ENCODE results near the genes C2CD2 and ZBTB21.

DNA sequence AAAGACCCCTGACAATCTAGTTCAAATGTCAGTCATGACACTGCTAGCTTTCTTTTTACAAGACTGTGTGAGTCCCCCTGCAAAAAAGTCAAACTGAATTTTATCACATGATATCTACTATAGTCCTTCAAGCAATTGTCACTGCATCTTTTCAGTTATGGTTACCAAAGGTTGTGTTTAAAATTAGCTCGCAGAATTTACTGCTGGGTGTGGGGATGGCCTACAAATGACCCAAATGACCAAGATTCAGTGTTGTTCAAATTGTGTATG lies 57.3 kb upstream of the TMPRSS2 start:
- PRO-cap, result no peak

DNA sequence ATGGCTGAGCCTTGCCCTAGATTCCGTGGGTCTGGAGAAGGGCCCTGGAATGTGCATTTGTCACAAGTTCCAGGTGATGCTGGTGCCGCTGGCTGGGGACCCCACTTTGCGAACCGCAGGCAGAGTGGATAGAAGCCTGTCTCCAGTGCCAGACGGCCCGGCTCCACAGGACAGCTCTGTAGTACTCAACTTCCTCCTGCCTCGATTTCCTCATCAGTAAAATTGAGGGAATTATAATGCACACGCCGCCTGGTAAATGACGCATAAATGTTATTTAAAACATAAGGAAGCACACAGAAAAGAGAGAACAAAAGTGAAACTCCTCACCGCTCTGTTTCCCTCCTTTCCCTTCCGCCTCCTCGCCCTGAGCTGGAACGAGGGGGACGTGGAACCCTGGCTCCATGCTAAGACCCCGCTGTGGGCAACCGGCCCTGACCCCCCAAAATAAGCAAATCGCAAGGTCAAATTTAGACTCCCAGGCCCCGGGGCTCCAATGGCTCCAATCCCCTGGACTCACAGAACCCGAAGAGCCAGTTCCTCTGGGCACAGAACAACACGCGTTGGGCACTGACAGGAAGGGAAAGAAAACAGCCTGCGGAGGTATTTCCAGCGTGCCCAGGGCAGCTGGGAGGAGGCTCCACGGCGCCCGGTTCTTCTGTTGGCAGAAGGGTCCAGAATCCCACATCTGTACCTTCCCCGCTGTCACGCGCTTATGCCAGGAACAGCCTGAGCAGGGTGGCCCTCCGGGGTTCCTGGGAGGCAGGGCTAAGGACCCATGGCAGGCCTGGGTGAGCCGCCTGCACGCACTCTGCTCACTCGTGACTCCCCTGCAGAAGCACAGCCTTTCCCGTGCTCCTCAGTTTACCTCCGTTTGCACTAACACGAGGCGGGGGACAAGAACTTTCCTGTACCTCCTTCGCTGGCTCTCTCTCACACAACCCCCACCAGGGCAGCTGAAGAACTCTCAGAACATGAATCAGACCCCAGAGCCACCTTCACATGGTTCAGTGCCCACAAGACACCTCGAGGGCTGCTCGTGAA lies 85.6 kb downstream of the RIPK4 start:
- PRO-cap, result no peak

GRCh38 chr21:41751356-41752347 lies 15.2 kb downstream of the RIPK4 start:
- PRO-cap, result no peak

DNA sequence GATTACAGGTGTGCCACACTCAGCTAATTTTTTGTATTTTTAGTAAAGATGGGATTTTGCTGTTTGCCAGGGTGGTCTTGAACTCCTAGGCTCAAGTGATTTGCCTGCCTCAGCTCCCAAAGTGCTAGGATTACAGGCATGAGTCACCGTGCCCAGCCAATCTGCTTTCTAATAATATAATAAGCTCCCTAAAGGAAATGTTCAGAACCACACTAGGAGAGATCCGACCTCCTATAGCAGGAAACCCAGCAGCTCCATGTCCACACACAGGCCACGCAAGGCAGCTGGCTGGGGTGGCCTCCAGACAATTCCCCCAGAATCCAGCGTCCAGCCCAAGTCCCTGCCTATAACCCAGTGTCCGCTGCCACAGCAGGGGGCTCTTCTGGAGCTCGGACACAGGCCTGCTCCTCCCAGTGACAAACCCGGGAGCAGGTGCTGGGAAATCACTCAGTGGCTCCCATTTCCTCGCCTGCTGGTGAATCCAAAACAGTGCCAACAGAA lies 7.6 kb downstream of the RIPK4 start:
- PRO-cap, result no peak

DNA sequence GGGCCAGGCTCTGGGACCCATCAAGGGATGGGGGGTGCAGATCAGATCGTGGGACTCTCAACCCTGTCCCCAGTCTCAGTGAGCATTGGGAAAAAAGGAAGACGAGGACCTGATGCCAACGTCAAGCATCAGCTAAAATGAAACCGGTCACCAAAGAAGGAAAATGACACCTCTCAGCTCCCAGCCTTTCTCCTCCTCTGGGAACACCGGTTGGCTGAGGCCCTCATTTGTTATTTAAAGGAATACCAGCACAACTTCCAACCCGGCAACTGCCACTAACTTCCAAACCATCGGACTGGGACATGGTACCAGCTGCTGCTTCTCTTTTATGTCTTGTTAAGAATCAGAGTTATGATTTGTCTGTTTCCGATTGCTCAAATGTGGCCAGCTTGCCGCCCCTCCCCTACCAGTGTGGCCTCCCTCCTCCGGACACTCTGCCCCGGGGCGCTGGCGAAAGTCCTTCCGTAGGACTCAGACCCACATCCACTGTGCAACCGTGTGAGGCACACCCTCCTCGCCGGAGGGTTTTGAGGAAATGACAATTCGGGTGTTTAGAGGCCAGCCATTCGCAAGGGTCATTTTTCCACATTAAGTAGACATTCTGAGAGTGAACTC lies 5.7 kb downstream of the RIPK4 start:
- PRO-cap, result no peak

GRCh38 chr21:41764529-41765196 lies 2.2 kb downstream of the RIPK4 start:
- PRO-cap, result no peak

GRCh38 chr21:41778183-41778654 lies 11.4 kb upstream of the RIPK4 start:
- PRO-cap, result no peak

- PRO-cap, result no peak
Measured at GRCh38 chr21:41779186-41779857, 12.5 kb upstream of the RIPK4 start.

- PRO-cap, result no peak
Measured at GRCh38 chr21:41906725-41907477, 27.8 kb upstream of the PRDM15 start.

DNA sequence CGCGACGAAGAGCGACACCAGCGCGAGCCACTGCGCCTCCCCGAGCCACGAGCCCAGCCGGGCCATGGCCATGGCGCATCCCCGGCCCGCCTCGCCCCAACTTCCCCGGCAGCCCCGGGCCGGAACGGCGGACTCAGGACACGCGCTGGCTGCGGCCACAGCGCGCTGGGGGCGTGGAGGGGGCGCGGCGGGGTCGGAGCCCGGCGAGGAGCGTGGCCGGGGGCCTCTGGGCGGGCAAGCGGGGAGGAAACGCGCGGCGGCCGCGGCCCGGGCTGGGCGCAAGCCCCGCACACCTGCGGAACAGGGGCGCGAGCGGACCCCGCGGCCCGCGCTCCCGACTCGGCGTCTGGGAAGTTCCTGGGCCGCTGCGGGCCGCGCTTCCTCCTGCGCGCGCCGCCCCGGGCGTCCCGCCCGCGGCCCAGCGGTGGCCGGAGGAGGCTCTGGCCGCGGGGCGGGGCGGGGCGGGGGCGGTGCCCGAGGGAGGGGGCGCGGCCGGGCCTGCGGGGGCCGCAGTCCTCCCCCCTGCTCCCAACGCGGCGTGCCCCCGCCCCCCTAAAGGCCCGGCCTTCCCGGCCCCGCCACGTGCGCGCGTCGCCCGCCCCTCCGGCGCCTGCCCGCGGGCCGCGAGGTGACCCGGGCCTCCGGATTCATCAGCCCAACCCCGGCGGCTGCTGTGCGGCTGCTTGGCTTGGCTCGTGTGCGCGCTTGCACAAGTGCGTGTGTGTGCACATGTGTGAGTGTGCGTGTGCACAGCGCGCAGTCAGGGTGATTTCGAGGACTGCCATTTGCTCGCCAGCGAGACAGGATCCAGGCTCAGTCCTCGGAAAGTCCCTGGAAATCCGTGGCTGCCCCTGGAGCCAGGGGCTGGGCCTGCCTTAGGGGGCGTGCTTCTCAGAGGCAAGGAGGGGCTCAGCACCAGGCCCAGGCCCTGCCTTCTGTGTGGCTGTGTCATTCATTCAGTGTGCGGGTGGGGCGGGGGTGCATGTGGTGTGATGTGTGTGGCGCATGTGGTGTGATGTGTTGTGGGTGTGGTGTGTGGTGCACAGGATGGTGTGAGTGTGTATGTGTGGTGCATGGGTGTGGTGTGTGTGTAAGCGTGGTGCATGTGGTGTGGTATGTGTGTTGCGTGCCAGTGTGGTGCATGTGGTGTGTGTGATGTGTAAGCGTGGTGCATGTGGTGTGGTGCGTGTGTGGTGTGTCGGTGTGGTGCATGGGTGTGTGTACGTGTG lies at the start of gene C2CD2:
C2CD2 (minus strand) TSS at position 442 of the 1,229 bp plus-strand sequence.
- PRO-cap, result unidirectional peak, minus-strand start at position 409 of the sequence

GRCh38 chr21:42009796-42010453 lies at the start of gene ZBTB21:
ZBTB21 (minus strand) TSS chr21:42010360.
- PRO-cap, result bidirectional peak, plus-strand start at chr21:42010097, minus-strand start at chr21:42009948; bidirectional peak, plus-strand start at chr21:42010487, minus-strand start at chr21:42010348

DNA sequence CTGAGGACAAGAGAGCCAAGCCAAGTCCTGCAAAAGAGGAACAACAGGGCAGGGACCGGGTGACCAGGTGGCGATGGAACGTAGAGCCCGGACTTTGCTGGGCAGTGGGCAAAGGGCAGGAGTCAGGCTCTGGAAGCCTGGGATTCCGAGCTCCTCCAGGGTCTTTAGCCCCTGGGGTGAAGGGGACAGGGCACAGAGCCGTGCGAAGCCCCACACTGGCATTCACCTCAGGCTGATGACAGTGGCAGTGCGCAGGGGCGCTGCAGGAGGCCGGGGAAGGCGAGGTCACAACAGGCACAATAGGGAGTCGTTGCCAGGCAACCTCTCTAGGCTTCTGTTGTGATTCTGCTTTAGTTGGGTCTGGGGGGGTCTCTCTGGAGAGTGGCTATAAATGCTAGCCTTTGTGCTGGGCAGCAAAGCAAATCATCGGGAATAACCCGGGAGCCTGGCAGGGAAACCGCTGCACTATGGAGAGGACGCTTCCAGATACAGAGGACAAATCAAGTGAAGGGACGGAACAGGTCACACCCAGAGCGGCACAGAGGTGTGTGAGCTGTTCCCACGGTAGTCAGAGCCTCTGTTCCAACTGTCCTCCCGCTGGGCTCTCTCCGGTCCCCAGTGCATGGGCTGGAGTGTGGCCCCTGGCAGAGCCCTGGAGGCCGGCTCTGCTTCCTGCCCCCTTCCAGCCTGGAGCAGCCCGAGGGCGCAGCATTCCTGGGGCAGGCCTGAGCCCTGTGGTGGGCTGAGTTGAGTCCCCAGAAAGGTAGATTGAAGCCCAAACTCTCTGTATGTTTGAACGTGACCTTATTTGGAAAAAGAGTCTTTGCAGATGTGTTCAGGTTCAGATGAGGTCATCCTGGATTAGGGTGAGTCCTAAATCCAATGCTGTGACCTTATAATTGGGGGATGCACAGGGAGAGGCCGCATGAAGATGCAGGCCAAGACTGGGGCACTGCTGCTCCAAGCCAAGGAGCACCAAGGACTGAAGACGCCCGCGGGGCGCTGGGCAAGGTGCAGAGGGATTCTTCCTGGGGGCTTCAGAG lies 11.8 kb upstream of the ZBTB21 start:
- PRO-cap, result no peak

DNA sequence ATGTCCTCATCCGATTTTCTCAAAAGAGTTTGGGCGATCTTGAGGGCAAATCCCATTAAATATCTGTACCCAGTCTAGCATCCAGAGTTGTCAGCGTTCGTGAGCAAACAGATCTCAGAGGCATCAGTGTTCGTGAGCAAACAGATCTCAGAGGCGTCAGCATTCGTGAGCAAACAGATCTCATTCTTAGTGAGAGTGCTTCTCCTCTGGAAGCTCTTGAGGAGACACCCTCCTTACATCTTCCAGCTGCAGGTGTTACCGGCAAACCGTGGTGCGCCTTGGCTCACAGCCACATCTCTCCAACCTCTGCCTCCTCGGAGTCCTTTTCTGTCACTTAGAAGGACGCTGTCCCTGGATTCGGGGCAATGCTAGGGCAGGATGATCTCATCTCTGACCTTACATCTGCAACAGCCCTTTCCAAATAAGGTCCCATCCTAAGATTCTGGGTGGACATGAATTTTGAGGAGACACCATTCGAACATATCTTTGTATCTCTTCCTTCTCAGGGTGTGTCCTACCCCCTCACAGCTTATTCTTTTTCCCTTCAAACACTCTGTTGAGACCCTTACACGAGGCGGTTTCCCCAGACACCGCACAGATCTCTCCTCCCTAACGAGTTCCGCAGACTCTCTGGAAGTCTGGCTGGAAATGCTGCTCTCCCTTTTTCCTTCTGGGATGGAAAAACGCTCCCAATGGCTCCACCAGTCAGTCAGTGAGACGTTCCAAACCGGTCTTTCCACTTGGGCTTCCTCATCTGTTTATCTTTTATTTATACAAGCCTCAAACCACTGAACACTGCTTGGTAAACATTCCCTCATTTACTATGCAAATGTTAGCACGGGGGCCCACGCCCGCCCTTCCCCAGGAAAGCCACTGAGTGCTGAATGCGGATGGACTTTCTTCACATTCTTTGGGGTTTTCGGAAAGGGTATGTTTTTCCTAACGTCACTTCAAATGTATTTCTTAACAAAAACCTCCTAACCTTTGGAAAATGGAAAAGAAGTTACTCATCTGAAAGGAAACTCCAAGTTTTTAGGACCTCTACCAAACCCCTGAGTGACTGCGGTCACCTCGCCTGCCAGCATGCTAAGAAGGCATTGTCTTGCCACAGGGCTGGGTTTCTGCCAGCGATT lies 14.4 kb upstream of the UMODL1 start:
- PRO-cap, result unidirectional peak, minus-strand start at position 742 of the sequence

- PRO-cap, result no peak
Measured at GRCh38 chr21:42058882-42059328, 12.2 kb upstream of the UMODL1 start.

DNA sequence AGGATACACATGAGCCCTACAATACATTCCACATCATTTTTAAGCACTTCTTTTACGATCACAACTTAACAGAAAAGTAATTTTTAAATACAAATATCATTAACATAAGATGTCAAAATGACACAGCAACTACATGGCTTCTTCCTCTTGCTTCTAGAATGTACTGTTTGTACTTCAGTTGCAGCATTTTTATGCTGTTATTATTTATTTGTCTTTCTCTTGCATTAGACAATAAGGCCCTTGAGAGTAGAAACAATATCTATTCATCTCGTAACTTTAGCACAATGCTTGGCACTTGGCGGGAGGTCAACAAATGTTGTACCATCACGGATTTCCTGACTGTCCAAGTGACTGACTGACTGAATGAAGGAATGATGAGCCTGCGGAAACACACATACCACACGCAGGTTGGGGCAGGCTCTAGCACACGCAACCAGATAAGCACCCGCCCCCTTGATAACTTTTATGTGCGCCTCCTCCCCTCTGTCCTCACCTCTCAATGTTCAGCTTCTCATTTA lies 48.0 kb upstream of the ABCG1 start:
- PRO-cap, result no peak

DNA sequence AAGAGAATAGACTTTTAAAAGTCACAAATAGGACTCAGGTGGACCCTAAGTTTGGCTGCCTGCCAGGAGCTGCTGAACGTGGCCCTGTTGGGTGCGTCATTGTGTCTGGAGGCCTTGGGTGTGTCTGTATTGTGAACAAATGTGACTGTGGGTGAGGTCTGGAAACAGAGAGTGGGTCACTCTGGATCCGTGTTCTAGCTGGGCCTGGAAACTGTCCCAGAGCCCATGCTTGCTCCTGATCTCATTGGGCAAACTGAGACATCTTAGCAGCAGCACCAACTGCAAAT lies 47.6 kb upstream of the ABCG1 start:
- PRO-cap, result no peak

DNA sequence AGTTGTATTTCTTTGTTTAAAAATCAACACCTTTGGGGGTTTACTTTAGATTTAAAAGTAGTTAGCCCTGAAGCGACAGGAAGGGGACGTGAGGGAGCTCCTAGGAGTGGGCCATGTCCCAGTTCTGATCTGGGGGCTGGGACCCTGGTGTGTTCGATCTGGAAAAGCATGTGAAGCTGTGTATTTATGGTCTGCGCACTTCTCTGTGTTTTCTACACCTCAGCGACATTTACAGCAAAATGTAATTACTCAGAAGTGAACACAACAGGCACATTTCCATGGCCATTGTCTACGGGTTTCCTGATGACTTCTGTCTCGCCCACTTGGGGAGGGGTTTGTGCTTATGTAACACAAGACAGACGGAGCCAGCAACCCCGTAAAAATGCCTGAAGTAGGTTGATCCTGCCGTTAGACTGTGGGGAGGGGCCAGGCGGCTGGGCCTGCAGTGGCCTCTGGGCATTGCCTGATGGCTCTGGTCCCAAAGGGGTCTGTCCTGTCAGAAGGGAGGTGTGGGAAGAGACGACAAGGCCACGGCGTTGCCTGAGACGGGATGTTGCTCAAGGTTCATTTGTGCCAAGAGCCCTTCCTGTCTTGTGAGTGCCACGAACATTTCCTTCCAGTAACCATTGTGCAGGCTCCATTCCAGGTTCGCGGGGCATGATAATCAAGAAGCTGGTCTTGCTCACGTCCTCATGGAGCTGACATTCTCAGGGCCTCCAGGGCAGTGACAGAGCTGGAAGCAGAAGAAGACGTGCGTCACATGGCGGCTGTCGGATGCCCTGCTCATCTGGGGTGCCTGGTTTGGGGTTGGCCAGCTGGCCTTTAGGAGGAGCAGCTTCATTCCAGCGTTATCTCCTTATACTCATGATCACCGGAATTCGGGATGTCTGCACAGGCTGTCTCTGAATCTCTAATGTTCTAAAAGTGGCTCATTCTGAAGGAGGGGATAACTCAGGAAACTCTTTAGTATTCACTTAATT lies 44.7 kb downstream of the ABCG1 start:
- PRO-cap, result no peak

GRCh38 chr21:42301781-42302496 lies 13.3 kb downstream of the TFF3 start:
- PRO-cap, result no peak

GRCh38 chr21:42317248-42317894 lies 2.2 kb upstream of the TFF3 start:
- PRO-cap, result no peak

DNA sequence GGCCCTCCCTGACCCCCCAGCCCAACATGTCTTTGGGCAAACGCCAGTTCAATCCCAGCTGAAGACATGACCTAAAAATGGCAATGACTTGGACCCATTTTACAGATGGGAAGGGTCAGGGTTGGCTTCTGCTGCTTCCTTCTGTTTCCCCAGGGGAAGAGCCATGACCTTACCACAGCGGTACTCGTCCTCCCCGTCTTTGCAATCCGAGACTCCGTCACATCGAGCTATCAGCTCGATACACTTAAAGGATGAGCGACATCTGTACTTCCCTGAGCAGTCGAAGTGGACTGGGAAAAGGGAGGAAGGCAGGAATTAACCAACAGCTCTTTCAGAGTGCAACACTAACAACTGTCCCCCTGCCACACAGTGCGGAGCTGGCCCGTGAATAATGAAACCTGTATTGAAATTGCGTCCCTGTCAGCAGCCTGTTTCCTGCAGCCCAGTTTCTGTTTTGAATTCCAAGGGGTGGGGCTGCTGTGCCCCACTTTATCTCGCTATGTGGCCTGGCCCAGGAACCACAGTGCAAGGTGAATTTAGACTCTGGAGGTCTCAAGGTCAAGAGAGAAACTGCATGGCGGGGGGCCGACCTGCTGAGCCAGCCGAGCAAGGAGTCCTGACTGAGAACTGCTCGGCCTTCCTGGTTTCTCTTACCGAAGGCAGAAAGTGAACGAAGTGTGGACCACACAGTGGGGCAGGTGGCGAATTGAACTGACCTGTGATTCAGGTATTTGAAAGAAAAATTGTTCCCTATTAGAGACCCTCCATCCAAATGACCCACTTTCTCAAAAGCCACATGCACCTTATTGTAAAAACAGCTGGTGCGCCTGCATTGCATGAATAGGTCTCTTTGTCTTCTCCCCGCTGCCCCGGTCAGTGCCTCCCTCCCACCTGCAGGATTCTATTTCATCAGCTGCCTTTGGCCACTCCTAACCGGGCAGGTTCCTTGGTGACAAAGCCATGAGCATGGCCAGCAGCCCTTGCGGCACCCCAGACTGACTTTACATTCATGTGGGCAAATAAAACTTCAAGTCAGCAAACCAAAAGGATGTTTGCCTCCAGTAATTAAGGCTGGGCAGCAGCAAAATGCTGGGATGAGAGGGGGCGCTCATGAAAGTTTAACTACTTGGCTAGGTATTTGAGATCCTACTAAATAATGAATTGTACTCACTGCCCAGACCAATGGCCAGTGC lies 6.7 kb downstream of the TMPRSS3 start:
- PRO-cap, result no peak